Subcutaneous preadipocyte (primary cell): Measurements from ENCODE around the genes ASB4 and BRI3.

DNA sequence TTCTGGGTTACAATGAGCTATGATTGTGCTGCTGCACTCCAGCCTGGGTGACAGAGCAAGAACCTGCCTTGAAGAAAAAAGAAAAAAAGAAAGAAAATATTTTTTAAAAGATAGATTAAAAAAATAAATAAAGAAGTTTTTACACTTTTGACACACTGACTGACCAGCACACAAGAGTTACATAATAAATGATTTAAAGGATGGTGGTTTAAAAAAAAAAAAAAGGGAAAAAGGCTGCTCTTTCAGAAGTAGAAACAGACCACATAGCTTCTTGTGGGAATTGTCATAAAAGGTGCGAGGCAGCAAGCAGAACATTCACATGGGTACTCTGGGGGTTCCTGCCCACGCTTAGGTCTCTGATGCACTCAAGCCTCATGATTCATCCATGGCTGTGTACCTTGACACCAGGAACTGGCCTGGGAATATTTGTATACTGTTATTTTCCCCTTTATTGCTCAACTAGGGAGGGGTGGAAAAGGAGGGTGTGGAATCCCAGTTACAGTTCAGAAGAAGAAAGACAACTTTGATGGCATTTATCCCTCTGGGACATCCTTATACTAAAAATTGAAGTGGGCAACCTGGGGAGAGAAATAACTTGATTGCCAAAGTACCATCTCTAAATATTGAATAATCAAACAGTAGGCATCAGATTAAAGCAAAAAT, 4.0 kb downstream of the PON2 start:
- CAGE, long polyA plus RNA: no peak

- CAGE, long polyA plus RNA: no peak
These were observed 15.2 kb upstream of the ASB4 start for GRCh38 chr7:95470435-95471001.

DNA sequence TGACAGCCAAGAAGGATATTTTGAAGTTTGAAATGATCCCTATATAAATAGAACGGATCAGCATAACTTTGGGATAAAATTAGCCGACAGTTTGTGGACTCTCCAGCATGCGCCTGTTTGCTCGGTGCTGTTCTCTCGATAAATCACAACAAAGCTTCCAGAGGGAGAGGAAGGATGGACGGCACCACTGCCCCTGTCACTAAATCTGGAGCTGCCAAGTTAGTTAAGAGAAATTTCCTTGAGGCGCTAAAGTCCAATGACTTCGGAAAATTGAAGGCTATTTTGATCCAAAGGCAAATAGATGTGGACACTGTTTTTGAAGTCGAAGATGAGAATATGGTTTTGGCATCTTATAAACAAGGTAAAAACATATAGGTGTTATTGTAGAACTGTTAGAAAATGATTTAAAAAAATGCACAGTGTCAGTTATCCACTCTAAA, at the start of gene ASB4:
ASB4 (plus strand) TSS at position 146 of the 440 bp plus-strand sequence.
- CAGE, long polyA plus RNA: no peak

DNA sequence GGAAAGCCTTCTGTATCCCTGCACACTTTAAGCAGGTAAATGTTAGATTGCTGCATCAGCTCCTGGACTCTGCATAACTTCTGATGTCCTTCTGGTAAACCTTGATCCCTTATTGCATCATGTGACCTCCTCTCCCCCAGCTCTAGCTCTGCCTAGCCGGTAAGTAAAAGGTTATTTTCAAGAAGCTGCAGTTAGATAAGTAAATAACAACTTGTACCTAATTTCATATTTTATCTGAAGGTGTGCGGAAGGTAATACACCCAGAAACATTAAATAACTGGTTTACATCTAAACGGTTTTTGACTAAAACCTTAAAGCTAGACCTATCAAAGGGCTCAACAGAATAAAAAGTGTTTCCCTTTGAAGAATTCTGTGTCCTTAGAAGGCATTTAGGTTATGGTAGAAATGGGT, 37.4 kb downstream of the PDK4 start:
- CAGE, long polyA plus RNA: no peak

GRCh38 chr7:95560515-95560990, 35.8 kb downstream of the PDK4 start:
- CAGE, long polyA plus RNA: no peak

DNA sequence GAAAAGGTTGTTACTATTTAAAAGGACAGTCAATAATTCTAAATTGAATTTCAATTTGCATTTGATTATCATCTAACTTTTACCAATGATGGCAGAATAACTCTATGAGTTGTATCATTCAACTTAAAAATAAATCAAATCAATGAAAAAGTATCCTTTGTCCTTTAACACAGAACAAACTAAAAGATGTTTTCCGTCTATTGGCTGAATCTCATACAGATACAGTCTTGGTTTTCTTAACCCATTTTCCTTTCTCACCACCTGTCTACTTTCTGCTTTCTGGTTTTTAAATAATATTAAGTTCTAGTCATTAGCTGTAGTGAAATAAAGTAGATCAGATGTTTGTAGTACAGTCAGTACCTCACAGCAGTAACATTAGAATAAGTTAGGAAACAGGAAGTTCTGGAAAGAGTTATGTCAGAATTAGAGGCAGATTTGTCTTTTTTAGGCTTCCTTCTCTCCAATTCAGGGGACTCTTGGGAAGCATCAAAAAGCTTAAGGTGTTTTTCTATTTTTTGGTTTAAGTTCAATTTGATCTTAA, 8.0 kb downstream of the PDK4 start:
- CAGE, long polyA plus RNA: no peak

DNA sequence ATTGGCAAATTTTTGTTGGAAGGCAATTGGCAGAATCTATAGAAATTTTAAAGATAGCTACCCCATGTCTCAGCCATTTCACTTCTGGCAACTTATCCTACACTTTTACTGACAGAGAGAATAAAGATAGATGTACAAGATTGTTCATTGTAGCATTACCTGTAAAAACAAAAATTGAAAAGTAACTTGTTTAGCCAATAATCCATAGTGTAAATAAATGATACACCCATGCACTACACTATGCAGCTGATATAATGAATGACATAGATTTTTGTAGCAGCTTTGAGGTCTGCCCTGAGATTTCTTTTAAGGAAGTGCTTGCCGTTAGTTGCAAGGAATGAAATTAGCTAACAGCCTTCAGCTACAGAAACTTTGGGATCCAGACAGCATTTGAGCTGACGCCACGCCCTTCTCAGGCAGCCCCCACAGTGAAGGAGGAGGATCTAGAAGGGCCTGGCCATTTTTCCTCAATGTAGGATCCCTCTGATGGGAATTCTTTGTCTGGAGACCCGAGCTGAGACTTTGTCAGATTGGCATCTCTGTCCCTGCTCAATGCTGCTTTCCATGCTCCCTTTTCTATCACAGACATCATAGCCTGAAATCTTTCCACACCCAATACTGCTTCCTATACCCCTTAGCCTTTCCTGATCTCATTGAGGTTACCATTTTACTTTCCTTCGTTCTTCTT, 6.1 kb upstream of the PDK4 start:
- CAGE, long polyA plus RNA: no peak

GRCh38 chr7:95659832-95660564, 63.7 kb upstream of the PDK4 start:
- CAGE, long polyA plus RNA: no peak

DNA sequence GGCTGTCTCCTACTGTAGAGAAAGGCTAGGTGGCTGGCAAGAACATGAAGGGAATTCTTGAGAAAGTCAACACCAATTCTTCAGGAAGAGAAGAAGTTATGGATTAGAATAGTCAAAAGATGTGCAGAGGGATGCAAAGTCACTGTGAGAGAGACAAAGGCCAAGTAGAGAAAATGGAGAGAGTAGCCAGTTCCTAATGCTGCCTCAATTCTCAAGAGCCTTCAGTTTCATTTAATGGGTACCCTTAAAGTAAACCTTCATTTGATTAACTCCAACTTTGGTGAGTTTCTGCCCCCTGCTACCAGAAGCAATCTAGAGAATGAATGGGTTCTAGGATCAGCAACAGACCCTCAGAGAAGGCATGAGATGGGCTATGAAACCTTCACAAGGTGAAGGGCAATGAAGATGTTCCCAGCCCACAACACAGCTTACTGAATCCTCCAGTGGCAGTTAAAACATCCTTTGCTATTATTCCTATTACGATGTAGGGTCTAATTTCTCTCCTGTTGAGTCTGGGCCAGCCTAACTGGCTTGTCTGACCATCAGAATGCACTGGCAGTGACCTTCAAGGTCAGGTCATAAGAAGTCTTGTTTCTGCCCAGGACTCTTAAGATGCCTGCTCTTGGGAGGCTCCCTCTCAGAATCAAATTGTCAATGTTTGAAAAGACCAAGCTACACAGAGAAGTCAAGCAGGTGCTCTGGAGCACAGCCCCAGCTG, 159.1 kb downstream of the SLC25A13 start:
- CAGE, long polyA plus RNA: no peak

- CAGE, long polyA plus RNA: no peak
These were observed 9.4 kb upstream of the SLC25A13 start for GRCh38 chr7:96331182-96331828.

GRCh38 chr7:96876362-96876711, 129.0 kb upstream of the DLX6 start:
- CAGE, long polyA plus RNA: no peak

DNA sequence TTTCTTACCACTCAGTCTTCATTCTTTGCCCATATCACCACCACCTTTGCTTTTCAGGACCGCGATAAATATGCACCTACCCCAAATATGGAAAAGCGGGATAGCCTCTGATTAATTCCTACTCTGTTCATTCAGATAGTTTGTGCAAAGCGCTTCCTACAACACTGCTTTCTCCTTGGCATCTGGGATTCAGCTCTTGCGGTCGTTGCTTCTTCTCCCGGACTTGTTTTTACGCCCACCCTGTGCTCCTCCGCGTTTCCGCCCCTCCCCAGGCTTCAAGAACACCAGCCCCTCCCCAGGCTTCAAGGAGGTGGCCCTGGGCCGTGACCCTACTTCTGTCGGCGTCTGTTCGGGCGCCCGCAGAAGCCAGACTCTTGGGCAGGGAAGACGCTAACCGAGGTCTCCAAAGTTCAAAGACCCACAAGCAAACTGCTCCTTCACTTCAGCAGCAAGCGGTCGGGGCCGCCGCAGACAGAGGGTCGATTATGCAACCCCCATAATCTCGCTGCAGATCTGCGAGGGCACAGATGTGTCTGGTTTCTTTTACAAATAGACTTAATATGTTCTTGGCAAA, 2.1 kb downstream of the DLX5 start:
- CAGE, long polyA plus RNA: no peak

DNA sequence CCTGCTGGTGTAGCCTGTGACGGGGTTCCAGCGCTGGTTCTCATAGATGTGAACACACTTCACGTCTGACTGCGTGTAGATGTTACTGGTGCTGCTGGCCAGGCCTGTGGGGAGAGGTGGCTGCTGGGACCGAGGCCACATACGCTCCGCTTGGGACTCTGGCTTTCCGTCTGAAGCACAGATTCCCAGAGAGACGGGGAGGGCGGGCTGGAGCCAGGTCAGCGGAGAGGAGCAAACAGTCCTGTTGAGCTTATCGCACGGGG, 16.7 kb downstream of the BHLHA15 start:
- CAGE, long polyA plus RNA: no peak

DNA sequence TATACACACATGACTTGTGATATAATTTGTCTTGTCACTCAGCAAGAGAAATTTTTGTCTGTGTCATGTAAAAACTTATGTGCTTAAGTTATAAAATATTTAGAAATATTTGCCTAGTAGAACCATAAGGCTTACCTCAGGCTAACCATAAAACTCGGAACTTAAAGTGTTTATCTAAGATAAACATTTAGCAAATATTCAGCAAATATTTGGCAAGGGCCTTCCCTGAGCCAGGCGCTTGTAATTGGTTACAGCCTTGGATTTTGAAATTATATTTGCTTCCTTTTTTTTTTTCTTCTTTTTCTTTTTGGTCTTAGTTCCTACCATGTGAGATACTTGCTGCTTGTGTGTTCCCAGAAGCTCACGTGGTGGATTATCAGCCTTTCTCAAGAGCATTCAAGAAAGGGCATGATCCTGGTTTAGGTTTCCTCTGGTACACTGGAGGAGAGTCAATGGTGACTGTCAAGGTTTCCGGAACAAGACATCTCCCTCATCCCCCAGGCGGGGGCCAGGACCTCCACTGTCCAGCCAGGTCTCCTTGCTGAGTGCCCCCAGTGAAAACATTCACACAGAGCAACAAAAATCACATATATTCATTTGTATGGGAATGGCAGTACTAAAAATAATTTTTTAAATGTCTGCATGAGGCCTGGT, 5.2 kb upstream of the BRI3 start:
- CAGE, long polyA plus RNA: no peak

- CAGE, long polyA plus RNA: start-site peak on the plus strand at chr7:98281903-98281953, 23 and 6 reads in 2 replicates
These were observed at the start of gene BRI3 for GRCh38 chr7:98281100-98282050. Gene BRI3 (plus strand): TSS chr7:98281686.

GRCh38 chr7:98328890-98329943, 47.7 kb downstream of the BRI3 start:
- CAGE, long polyA plus RNA: no peak

DNA sequence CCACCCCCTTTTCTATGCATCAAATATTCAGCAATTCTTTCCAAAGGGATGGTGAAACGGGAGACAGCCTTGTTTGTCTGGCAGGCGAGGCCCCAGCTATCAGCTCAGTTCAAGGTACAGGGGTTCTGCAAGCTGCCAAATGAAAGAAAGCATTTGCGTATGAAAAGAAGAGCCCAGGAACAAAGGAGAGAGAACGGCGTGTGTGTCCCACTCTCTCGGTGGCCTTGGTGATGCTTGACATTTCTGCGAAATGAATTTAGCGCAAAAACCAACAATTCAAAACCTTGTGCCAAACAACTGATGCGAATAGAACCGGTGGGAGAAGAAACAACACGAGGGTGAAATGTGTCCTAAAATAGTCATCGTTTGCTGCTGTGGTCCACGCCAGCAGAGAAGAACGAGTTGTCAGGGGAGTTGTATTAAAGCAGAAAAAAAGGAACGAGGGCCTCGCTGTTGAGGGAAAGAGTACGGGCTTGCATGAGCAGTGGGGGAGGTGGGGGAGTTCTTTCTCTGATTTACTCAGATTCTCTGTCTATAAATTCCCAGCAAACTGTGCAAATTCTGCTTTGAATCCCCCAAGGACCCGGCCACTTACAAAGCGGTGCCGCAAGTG, 97.7 kb downstream of the TMEM130 start:
- CAGE, long polyA plus RNA: no peak

DNA sequence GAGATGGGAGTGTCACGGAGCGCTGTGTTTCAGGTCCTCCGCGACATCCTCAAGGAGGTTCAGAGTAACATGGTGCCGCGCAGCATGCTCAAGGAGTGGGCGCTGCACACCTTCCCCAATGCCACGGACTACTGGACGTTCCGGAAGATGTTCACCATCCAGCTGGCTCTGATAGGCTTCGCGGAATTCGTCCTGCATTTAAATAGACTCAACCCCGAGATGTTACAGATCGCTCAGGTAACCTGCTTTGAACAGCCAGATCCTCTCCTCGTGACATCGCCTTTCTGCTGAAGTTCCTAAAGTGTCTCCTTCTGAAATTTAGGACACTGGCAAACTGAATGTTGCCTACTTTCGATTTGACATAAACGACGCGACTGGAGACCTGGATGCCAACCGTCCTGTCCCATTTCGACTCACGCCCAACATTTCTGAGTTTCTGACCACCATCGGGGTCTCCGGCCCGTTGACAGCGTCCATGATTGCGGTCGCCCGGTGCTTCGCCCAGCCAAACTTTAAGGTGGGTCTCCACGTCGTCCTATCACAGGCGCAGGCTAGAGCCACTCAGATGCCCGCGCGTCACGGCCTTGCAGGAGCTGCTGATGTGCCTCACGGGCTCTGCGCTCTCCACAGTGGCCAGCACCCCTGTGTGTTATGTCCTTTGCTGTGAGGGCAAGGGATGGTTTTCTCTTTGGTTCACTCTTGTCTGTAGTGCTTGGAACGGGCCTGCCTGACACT, 132.7 kb downstream of the SMURF1 start:
- CAGE, long polyA plus RNA: no peak

- CAGE, long polyA plus RNA: no peak
These were observed 114.7 kb downstream of the SMURF1 start for GRCh38 chr7:99029067-99029824.

DNA sequence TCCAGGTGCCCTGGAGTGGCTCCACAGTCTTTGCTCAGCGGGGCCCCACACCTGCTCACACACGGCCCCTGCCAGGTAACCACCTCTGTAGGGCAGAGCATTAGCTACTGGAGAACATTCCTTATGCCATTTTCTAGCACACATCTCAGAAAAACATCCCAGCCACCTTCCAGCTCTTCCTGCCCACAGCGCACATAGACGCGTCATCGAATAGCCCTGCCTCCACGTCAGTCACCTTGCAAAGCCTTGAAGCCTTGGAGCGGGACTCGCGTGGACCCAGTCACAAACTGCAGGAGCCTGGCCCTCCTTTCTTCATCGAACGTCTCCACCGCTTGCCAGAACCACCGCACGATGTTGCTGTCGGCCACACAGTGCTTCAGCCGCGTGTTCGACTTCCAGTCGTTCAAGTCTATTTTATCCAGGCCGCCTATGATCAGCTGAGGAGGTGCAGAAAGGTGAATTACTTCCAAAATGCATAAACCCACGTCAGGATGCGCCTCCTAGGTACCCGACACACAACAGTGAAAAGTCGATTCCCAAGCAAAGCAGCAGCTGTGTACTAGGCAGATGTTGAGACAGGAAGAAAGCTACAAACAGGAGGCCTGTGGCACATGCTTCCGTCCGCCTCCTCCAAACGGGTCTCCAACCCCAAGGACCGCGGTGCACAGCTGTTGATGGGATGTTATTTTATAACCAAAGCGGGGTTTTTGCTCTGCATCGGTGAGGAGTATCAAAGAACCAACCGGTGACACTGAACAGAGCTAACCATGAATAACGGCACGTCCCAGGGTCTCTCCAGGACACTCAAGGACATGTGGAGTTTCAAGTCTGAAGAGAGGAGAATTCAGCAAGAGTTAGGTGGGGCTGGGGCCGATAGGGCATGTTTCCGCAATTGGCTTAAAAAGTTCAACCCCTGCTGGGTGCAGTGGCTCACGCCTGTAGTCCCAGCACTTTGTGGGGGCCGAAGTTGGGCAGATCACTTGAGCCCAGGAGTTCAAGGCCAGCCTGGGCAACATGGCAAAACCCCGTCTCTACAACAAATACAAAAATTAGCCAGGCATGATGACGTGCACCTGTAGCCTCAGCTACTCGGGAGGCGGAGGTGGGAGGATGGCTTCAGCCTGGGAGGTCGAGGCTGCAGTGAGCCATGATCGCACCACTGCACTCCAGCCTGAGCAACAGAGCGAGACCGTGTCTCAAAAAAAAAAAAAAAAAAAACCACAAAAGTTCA, 108.2 kb downstream of the SMURF1 start:
- CAGE, long polyA plus RNA: no peak